A549 (cell line): ENCODE data around the genes TMEM191B, CDC45, CLDN5 and SEPTIN5.

DNA sequence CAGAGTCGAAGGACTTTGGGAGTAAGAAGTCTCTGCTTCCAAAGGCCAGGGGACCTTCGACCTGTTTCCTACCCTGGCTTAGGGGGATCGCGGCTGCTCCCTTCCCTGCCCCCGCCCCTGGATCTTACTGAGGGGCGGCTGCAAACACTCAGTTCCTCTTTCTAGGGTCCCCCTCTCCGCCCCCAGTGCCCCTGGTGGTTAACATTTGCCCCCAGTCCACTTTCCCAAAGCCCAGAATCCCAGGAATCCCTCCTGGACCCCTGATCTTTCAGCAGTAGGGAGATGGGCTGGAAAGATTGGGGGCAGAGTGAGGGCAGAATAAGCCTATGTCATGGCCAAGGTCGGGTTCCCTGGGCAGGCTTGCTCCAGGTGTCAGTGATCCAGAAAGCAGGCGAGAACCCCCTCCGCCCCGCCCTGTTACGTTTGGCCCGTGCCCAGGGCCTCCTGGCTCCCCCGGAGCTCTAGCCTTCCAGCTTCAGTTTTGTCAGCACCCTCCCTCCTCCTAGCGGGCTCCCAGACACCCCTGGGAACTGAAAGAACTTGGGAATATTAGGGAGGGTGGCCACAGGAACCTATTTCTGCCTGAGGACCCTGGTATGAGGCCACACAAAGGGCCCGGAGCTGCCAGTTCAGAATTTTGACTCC lies 976 bp downstream of the TUBA8 start:
- PRO-cap, result no peak
CAGE:
- cytosol, long polyA plus RNA, result no peak
- long polyA plus RNA, result no peak
- nucleus, long polyA plus RNA, result no peak

DNA sequence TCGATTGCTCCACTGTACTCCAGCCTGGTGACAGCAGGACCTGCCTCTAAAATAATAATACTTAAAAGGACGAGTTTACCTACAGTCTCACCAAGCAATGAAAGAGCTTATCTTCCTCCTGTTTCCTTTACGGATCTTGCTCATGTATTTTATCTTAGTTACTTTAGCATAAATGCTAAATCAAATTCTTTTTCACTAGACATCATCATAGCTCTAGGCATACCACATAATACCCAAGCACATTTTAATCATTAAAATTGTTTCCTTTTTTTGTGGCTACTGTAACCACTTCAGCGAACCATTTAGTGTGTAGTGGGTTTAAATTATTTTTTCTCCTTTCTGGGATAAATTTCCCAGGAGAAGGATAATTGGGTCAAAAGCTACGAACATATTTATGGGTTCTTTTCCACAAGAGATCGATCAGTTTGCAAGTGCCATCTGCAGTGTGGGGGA lies at the start of gene TMEM191B:
Gene TMEM191B (plus strand): TSS at position 419 of the 453 bp plus-strand sequence.
- PRO-cap, result no peak
CAGE:
- cytosol, long polyA plus RNA, result no peak
- long polyA plus RNA, result no peak
- nucleus, long polyA plus RNA, result no peak

DNA sequence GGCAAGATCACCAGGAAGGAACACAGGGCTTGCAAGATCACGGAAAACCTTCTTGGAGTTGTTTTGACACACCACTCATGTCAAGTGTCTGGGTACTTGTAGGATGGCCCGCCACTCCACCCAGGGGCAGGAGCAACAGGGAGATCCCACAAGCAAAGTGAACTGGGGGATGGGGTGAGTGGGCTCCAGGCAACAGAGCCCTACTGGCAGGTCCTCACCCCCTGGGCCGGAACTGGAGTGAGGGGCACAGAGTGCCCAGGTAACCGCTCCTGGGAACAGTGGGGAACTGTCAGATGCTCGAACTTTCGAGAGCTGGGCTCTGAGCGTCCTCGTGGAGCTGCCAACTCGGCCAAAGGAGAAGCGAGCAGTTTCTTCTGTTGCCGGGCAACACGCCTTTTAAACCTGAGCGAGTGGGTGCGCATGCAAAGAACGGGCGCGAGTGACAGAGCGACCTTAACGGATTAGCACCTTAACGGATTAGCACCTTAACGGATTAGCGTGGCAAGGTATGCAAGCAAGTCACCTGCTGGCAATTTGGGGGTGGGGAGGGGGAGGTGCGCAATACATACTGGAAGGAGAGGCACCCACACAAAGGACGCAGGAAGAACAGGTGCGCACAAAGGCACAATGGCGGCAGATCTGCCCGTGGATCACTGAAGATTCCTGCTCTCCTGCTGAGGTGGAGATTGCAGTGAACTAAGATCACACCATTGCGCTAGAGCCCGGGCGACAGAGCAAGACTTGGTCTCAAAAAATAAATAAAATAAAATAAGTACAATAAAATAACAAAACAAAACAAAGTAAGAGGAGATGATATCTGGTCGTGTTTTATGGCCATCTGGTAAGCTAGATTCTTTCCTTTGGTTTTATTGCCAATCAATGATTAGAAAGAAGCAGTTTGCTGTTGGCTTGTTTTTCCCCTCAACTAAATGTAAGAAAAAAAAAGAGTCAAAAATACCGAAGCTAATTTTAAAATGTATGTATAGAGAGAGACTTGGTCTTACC lies 61.9 kb upstream of the PRODH start:
- PRO-cap, result no peak
CAGE:
- cytosol, long polyA plus RNA, result no peak
- long polyA plus RNA, result no peak
- nucleus, long polyA plus RNA, result no peak

- PRO-cap, result no peak
CAGE:
- cytosol, long polyA plus RNA, result no peak
- long polyA plus RNA, result no peak
- nucleus, long polyA plus RNA, result no peak
These were observed 883 bp downstream of the SLC25A1 start for GRCh38 chr22:19177584-19178122.

- PRO-cap, result bidirectional peak, plus-strand start at chr22:19179019, minus-strand start at chr22:19178749
CAGE:
- cytosol, long polyA plus RNA, result no peak
- long polyA plus RNA, result no peak
- nucleus, long polyA plus RNA, result no peak
These were observed 608 bp upstream of the SLC25A1 start for GRCh38 chr22:19178900-19179788.

GRCh38 chr22:19404730-19405462 lies 26.6 kb downstream of the HIRA start:
- PRO-cap, result no peak
CAGE:
- cytosol, long polyA plus RNA, result no peak
- long polyA plus RNA, result no peak
- nucleus, long polyA plus RNA, result no peak

GRCh38 chr22:19443693-19444632 lies 3.5 kb downstream of the C22orf39 start:
- PRO-cap, result no peak
CAGE:
- cytosol, long polyA plus RNA, result no peak
- long polyA plus RNA, result no peak
- nucleus, long polyA plus RNA, result no peak

DNA sequence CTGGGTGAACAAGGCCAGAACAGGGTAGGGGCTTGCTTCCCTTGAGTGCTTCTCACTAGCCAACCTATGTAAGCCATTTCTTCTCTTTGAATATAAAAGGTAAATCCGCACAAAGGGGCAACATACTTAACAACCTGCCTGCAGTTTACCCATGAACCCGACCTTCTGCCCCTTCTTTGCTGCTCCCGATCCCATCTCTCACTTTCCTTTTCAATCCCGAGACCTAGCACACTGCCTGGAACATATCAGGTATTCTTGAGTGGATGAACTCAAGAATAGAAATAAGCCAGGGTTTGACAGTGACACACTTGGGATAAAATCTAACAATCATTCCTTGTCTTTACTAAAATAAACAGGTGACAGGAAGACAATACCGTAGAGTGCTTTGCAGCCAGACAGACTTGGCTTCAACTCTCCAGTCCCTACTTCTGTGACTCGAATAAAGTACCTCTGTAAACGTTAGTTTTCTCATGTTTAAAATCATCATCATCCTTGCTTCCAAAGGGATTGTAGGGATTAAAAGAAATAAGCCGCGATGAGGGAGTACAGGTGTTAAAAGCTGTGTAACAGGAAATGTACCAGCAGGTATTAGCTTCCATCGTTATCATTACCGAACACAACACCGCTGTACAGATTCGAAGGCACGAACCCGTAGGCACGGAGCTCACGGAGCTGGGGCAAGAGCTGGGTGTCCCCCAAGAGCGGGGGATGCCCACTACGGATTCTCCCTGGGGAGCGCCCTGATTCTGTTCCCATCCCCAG lies 827 bp downstream of the UFD1 start:
- PRO-cap, result unidirectional peak, plus-strand start at position 630 of the sequence
CAGE:
- cytosol, long polyA plus RNA, result no peak
- long polyA plus RNA, result no peak
- nucleus, long polyA plus RNA, result no peak

- PRO-cap, result bidirectional peak, plus-strand start at chr22:19479929, minus-strand start at chr22:19479696
CAGE:
- cytosol, long polyA plus RNA, result no peak
- long polyA plus RNA, result no peak
- nucleus, long polyA plus RNA, result start-site peak on the plus strand at chr22:19479885-19479937, 104 and 99 reads in 2 replicates
These were observed at the start of gene CDC45 for GRCh38 chr22:19479534-19480712. Gene CDC45, plus strand, starts transcription at chr22:19479920.

DNA sequence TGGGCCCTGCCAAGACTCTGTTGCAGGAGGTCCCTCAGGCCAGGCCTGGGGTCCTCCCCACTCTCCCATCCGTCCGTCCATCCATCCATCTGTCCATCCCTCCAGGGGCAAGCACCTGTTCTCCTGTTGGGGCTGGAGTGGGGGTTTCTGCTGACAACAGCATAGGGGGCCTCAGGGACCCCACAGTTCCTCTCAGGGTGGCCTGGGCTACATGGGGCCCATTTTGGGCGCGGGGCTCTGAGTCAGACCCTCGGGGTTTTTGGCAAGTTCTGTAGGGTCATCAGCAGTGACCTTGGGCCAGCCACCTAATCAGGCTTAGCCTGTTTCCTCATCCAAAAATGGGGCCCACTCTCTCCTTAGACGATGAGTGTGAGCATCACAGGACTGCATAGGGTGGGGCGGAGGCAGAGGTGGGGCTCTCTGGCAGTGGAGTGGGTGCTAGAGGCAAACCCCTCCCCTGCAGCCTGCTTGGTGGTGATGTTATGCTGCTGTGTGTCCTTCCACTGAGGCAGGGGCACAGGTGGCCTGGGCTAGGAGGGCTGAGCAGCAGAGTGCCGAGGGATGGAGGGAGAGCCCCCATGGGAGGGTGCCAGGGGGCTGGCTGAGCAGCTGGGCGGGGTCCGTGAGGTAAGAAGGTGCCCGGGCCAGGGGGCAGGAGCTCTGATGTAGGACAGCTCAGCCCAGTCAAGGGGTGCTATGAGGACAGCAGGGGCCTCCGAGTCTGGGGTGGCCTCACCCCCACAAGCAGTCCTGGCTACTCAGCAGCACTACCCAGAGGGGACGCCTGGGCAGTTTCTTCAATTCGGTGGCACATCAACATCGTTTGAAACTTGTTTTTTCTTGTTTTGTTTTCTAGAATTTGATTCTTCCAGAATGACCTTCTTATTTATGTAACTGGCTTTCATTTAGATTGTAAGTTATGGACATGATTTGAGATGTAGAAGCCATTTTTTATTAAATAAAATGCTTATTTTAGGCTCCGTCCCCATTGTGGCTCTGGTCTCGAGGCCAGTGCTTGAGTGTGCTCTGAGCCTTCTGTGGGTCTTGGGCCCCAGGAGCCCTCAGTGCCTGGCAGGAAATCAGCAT lies 4.2 kb downstream of the CLDN5 start:
- PRO-cap, result no peak
CAGE:
- cytosol, long polyA plus RNA, result no peak
- long polyA plus RNA, result no peak
- nucleus, long polyA plus RNA, result no peak

DNA sequence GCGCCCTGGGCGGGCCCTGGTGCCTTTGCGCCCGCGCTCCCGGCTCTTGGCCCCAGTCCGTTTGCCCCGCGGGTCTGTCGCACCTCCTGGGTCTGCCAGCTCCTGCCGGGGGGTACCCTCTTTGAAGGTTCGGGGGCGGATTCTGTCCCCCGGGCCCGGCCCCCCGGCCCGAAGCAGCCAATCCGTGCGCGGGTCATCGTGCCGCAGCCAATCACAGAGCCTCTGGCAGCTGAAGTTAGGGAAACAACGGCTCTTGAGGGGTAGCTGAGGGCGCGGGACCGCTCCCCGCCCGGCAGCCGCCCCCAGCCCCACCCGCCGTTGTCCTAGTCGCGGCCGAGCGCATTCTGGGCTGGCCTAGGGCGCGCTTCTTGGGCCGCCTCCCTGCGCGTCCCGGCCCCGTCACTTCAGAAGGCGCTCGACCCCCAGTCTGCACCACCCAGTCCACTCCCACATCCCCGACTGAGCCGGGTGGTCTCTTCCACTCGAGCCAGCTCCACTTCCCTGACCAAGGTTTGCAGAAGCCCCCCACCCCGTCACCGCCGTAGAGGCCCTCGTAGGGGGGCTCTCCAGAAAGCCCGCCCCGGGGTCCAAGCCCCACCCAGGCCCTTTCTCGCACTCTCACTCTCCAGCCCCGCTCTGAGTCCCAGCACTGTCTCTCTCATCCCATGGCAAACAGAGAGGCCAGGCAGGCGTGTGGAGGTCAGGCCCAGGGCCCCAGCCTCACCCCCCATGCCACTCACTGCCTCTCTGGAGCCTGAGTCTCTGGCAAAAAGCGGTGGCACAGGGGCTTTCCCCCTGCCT lies at the start of gene CLDN5:
Gene CLDN5 (minus strand): TSS at position 97 of the 801 bp plus-strand sequence.
- PRO-cap, result no peak
CAGE:
- cytosol, long polyA plus RNA, result no peak
- long polyA plus RNA, result no peak
- nucleus, long polyA plus RNA, result no peak

DNA sequence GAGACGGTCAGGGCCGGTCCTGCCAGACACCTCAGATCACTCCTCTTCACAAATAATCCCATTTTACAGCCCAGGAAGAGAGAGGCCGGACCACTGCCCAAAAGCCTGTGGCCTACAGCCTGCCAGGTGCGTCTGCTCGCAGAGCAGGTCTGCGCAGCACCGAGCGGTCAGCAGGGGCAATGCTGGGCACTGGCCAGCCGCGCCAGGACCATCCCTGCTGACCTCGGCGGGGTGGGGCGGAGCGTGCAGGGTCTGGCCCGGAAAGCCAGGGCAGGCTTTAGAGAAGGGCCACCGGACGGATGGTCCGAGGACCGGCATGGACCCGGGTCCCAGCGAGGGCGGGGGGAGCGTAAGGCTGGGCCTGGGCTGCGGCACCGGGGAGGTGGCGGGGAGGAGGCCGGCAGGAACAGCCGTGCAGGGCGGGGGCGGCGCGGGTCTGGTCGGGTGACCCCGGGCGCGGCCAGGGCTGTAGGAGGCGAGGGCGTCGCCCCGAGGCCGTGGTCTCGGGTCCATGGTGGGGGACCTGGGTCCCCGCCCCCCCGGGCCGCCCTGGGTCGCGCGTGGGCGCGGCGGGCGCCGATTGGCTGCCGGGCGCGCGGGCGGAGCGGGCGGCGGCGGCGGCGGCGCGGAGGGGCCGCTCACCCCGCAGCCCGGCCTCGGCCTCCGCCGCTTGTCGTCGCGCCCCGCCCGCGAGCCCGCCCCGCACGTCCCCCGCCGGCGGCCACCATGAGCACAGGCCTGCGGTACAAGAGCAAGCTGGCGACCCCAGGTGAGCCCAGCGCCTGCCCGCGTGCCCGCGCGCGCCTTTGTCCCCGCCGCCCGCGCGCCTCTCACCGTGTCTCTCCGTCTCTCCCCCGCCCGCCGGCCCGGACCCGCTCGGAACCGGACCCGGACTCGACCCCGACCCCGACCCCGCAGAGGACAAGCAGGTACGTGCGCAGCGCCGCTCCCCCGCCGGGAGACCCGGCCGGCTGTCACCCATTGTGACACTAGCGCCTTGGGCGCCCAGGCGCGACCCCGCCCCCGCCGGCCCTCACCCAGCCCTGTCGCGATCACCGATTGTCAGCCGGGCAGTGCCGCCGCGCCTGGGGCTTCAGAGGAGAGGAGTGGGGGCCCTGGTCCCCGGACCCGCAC lies at the start of gene SEPTIN5:
Gene SEPTIN5 (plus strand): TSS at position 641 of the 1,134 bp plus-strand sequence.
- PRO-cap, result no peak
CAGE:
- cytosol, long polyA plus RNA, result no peak
- long polyA plus RNA, result no peak
- nucleus, long polyA plus RNA, result no peak

DNA sequence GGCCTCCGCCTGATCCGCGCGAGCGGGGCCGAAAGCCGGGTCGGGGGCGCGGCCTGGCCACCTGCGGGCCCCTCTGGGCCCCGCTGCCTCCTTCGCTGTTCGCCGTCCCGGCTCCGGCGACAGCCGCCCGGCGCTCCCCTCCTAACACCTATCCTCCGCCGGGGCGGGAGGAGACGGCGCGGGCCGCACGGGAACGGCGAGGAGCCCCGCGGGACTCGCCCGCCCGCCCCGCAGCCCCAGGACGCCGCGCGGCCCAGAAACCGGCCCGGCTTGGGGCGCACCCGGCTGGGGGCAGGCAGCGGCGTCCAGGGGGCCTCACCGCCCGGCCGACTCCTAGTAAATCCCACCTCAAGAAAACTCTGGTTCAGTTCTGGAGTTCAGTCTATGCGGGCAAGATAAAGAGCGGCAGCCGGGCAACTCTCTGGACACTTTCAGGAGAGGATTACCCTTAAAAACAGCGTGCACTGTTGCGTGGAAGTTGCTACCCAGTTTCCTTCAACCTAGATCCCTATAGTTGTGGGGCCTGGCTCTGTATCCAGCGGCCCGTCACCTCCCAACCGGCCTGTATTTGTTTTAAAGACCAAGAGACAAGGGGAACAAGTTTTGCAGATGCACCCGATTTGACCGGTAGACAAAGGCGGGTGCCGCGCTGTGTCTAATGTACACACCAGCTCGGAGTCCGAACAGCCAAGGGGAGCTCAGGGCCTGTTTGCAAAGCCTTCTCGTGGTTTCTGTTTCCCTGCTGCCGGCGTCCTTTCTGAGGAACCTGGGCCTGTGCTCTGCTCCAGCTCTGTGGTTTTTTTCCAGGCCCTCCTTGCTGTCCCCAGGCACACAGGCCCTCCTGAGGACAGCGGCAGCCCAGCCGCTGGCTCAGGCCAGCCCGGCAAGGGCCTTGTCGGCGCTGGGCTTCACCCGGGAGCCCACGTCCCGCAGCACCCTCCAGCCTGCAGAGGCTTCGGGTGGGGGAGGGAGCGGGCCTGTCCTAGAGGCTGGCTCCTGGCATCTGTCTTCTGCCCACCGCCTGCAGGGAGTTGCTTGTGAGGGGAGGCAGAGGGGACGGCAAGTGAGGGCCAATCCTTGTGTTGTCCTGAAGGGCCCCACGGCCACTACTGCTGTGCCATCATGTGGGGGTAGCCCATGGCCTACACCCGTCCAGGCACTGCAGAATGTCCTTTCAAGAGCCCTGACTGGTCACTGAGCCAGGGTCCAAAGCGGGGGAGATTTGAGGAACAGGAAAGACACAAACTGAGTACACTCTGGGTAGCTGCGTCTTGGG lies 1.2 kb downstream of the TBX1 start:
- PRO-cap, result bidirectional peak, plus-strand start at position 379 of the sequence, minus-strand start at position 115 of the sequence
CAGE:
- cytosol, long polyA plus RNA, result no peak
- long polyA plus RNA, result no peak
- nucleus, long polyA plus RNA, result no peak

- PRO-cap, result no peak
CAGE:
- cytosol, long polyA plus RNA, result no peak
- long polyA plus RNA, result no peak
- nucleus, long polyA plus RNA, result no peak
These were observed 10.3 kb downstream of the GNB1L start for GRCh38 chr22:19844003-19845079.

- PRO-cap, result no peak
CAGE:
- cytosol, long polyA plus RNA, result no peak
- long polyA plus RNA, result no peak
- nucleus, long polyA plus RNA, result no peak
These were observed 22.2 kb upstream of the GNB1L start for GRCh38 chr22:19876857-19877352.

GRCh38 chr22:19909533-19910823 lies 31.6 kb upstream of the COMT start:
- PRO-cap, result no peak
CAGE:
- cytosol, long polyA plus RNA, result no peak
- long polyA plus RNA, result no peak
- nucleus, long polyA plus RNA, result no peak

DNA sequence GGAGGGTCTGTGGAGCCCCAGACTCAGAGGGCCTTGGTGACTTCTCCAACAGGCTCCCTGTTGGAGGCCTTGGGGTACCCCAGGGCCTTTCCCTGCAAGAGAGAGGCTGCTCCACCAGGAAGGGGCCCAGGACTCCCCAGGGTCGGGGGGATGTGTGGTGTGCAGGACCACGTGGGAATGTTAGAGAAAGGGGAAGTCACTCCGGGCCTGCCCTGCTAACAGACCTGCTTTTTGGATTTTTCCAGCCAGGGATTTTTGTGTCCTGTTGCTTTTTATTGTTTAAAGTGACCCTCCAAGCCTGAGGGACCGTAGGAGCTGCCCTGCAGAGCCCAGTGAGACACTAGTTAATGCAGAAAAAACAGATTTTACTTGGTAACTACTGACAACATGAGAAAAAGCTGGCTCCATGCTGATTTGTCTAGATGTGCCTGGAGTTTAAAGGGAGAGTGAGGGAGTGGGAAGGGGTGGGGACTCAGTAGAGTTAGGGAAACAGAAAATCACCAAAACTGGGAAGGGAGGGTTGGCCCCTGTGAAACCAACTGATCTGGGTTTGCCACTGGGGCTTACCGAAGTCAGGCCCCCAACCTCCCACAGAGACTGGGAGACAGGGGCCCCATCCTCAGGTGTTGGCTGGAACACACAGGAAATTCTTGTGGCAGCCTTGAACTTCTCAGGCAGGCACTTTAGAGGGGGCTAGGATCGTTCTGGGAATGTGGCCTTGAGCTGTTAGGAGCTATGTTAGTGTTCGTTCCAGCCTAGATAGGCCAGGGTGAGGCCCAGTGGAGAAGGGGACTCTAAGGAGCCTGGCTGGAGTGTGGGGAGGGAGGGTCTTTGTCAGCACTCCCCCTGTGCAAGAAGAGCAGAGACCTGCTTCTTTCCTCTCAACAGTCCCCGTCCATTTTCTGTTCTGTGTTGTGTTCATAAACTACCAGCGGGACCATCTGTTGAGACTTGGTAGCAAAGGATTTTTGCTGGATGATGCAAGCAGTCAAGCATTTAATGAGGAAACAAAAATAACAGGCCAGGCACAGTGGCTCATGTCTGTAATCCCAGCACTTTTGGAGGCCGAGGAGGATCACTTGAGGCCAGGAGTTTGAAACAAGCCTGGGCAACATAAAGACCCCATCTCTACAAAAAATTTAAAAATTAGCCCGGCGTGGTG lies 1.1 kb upstream of the TXNRD2 start:
- PRO-cap, result no peak
CAGE:
- cytosol, long polyA plus RNA, result no peak
- long polyA plus RNA, result no peak
- nucleus, long polyA plus RNA, result no peak

DNA sequence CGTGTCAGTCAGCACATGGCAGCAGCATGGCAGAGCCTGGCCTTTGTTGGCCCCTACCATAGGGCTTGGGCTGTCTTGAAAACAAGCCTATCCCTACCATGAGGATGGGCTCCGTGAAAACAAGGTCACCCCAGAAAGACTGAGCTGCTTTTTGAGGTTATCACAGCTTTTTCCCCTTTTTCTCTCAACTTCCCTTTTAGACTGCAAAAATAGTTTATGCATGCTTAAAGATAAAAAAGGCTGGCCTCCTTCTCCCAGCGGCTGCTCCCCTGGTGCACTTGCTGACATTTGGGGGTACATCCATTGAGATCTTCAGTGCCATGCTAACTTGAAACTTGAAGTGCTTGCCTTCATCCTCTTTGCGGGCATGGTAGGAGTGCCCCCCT lies 2.0 kb downstream of the TANGO2 start:
- PRO-cap, result no peak
CAGE:
- cytosol, long polyA plus RNA, result no peak
- long polyA plus RNA, result no peak
- nucleus, long polyA plus RNA, result no peak

GRCh38 chr22:20107193-20107973 lies 8.5 kb upstream of the RANBP1 start:
- PRO-cap, result no peak
CAGE:
- cytosol, long polyA plus RNA, result no peak
- long polyA plus RNA, result no peak
- nucleus, long polyA plus RNA, result no peak

- PRO-cap, result no peak
CAGE:
- cytosol, long polyA plus RNA, result no peak
- long polyA plus RNA, result no peak
- nucleus, long polyA plus RNA, result no peak
These were observed 7.2 kb upstream of the RANBP1 start for GRCh38 chr22:20108347-20109380.